Diencephalon (tissue), 2 donors: ENCODE data around the genes OR52E4, OR56B4, OR52B2, RRP8, MRPL17, ZNF215 and NLRP14.

- RAMPAGE, long total RNA, result no peak
Observed at GRCh38 chr11:5880287-5880814, at the start of gene OR52E4. OR52E4 (plus strand) TSS chr11:5880629.

DNA sequence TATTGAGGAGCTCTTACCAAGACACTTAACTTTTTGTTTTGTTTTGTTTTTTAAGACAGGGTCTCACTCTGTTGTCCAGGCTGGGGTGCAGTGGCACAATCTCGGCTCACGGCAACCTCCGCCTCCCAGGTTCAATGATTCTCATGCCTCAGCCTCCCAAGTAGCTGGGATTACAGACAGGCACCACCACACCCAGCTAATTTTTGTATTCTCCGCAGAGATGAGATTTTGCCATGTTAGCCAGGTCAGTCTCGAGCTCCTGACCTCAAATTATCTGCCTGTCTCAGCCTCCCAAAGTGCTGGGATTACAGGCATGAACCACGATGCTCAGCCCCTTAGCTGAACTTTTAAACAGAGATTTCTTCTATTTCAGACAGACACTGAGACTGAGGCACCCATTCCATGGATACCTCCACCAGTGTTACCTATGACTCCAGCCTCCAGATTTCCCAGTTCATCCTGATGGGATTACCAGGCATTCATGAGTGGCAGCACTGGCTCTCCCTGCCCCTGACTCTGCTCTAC lies at the start of gene OR56B4:
OR56B4 (plus strand) TSS at position 308 of the 525 bp plus-strand sequence.
- RAMPAGE, long total RNA, result no peak

- RAMPAGE, long total RNA, result no peak
Observed at GRCh38 chr11:6170233-6170506, at the start of gene OR52B2. OR52B2 (minus strand) TSS chr11:6170326.

DNA sequence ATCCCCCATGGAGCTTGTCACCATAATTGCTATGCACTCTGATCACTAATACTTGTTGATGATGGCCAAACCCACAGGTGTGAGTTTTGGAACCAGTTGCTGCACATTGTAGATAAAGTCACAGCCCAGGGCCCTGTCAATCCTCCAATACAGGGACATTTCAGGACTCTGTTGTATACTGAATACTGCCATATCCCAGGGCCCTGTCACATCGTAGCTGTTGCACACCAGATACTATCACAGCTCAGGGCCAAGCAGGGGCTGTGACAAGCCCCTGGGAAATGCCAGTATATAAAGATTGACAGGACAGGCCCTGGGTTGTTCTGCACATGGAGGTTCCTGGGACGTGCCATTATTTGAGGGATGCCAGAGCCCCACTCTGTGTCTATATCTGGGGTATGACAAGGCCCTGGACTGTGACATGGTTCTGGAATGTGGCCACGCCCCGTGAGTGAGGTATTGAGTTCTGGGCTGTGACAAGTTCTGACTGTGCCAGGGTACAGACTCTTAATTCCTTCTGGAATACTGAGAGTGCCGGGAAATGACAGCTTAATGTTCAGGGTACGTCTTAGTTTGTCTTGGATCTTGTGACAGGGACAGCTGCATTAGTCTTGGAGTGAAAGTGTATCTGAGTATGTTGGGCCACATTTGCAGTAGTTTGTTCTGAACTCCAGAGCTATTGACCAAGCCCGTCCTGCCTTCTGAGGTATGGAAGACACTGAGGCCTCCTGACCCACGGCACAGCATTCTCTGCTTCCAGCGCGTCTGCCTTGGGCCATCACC lies 27.8 kb upstream of the SMPD1 start:
- RAMPAGE, long total RNA, result no peak

GRCh38 chr11:6394633-6395146 lies 4.4 kb downstream of the SMPD1 start:
- RAMPAGE, long total RNA, result no peak

- RAMPAGE, long total RNA, result no peak
Observed at GRCh38 chr11:6402458-6403176, 12.3 kb downstream of the SMPD1 start.

- RAMPAGE, long total RNA, result no peak
Observed at GRCh38 chr11:6495622-6496344, 1.3 kb upstream of the DNHD1 start.

DNA sequence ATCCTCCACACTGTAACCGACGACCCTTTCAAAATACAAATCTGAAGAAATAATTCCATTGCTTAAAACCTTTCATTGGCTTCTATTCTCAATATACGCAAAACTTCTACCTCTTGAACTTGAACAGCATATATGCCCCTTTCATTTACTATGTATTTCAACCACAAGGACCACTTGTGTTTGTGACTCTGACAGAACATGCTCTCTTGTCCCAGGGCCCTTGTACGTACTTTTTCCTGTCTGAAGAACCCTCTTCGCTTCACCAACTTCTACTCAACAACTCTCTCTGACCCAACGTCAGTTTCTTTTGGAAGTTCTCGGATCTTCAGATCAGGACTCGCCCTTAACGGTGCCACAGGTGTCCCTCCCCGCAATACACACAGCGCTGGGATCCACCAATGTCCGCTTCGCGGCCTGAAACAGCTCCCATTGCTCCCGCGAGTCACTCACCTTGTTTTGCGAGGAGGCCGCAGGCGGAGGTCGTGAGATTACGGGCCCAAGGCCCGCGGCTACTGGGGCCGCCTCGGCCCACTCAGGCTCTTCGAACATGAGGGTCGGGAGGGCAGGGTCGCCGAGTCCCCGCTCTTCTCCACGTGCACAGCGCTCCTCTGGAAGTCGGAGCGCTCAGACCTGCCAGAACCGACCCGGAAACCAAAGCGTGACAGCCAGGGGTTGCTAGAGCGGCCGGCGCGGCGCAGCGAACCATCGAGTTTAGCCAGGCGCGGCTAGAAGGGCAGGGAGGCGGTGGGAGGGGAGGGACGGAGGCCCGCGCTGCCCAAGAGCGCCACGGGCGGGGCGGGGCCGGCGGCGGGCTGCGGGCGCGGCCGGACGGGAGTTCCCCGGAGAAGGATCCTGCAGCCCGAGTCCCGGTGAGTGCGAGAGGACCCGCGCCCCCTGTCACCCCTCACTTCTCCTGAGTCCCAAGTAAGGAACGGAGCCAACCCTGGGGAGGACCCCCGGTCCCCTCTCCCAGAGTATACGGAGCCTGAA lies at the start of gene RRP8:
RRP8 (minus strand) TSS at position 663 of the 990 bp plus-strand sequence.
- RAMPAGE, long total RNA, result start-site peak on the plus strand centred at position 818 of the sequence, 59 bp wide, 519 and 389 reads in 2 replicates

DNA sequence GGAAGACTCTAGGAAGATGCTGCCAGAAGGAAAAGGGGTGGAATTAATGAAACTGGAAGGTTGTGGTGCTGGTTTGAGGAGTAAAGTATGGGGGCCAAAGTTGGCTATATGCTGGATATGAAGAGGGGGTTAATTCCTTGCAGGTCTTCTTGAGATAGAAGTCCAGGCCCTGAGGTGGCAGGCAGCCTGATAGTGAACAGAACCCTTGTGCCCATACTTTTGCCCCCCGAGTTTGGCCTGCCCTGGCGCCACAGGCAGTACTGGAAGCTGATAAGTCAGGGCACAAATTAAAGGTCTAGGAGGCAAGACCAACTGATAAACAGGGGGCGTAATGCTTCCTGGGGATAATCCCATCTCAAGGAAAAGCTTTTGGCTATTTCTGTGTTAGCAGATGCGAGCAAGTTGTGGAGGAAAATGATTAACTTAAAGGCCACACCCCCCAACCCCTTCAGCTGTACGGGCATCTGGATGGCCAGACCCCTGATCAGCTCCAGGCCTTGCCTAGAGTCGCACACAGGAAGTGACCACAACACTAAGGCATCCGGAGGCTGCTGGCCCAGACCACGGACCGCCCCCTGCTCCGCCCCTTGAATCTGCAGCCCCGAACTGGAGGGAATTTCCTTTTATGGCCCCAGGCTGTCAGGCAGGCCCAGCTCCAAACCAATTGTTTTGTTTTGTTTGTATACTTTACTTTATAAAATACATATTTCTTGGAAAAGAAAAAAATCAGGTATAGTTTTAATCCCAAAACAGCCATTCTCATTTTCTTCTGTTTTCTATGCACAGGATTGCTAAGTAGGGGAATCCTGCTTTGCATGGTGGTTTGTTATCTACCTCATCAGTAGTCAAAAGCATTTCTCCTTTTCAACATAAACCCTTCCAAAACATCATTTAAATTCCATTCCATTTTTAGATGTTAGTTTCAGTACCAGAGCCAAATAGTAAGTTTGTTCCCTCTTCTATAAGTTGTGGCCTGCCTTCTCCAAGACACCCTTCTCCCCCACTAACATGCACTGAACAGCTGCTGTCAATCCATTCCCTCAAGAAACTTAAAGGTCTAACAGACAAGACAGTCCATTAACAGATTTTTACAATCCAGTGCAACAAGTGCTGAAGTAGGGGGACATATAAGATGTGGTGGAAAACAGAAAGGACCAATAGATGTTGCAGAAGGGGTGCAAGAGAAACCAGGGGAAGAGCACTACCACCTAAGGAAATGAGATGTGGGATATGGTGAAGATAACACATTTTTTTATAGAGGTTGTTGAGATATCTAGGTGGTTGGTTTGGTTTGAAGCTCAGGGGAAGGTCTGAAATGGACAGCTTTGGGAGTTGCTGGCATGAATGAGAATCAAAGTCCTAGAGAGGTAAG lies 3.5 kb downstream of the ILK start:
- RAMPAGE, long total RNA, result no peak

GRCh38 chr11:6646123-6646565 lies 9.5 kb downstream of the DCHS1 start:
- RAMPAGE, long total RNA, result no peak

GRCh38 chr11:6682561-6683818 lies at the start of gene MRPL17:
MRPL17 (minus strand) TSS chr11:6683340.
- RAMPAGE, long total RNA, result start-site peak on the minus strand at chr11:6683276-6683384, 932 and 402 reads in 2 replicates

- RAMPAGE, long total RNA, result no peak
Observed at GRCh38 chr11:6743367-6743952, 28.3 kb downstream of the OR2AG2 start.

DNA sequence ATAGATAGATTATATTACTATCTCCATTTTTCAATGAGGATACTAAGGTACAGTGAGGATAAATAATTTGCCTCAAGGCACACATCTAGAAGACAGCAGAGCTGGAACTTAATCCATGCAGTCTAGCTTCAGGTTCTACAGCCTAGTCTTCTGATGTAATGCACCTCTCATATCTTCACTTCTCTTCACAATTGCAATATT lies 16.9 kb upstream of the OR6A2 start:
- RAMPAGE, long total RNA, result no peak

DNA sequence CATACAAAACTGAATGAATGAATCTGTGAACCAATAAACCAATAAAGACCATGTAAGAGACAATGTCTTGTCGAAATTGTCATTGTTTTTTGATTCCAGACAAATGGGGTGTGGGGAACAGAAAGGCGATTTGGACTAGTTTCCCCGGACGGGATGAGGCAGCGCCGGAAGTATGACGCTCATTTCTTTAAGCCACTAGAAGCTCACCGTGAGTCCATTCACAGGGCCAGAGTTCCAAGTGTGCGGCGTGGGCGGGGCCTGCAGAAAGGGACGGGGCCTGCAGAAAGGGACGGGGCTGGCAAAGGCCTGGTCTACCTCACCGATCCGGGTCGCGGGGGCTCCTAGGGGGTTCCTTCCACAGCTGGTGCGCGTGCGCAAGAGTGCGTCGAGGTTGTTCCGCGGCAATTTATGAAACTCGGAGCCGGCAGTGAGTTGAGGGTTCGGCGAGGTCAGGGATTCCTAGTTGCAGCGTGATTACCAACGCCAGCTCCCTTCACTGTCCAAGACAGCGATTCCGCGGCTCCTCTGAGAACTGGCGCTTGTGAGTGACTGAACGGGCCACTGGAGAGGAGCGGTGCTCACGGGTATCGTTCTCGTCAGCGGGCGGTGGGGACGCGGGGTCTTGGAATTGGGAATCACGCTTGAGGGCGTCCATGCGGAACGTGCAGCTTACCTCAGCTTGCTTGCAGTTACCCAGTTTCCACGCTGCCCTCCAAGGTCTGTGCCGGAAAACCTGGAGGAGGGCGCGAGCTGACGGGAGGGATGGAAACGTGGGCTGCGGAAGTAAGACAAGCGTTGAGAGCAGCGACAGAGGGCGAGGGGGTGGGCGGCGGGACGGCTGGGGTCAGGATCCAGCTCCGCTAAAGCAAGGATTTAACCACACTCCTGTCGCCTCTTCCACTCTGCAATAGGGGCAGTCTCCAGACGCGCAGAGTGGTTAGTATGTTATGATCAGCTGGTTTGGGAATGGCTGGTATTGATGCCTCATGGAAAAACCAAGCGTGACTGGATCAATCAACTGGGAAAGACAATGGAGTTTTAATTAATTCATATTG lies at the start of gene ZNF215:
ZNF215 (plus strand) TSS at position 282 of the 1,055 bp plus-strand sequence.
- RAMPAGE, long total RNA, result no peak

GRCh38 chr11:7020167-7021020 lies at the start of gene NLRP14:
NLRP14 (plus strand) TSS chr11:7020479.
- RAMPAGE, long total RNA, result start-site peak on the minus strand at chr11:7020308-7020341, 77 and 119 reads in 2 replicates

- RAMPAGE, long total RNA, result no peak
Observed at GRCh38 chr11:7592598-7593281, 78.9 kb downstream of the PPFIBP2 start.

DNA sequence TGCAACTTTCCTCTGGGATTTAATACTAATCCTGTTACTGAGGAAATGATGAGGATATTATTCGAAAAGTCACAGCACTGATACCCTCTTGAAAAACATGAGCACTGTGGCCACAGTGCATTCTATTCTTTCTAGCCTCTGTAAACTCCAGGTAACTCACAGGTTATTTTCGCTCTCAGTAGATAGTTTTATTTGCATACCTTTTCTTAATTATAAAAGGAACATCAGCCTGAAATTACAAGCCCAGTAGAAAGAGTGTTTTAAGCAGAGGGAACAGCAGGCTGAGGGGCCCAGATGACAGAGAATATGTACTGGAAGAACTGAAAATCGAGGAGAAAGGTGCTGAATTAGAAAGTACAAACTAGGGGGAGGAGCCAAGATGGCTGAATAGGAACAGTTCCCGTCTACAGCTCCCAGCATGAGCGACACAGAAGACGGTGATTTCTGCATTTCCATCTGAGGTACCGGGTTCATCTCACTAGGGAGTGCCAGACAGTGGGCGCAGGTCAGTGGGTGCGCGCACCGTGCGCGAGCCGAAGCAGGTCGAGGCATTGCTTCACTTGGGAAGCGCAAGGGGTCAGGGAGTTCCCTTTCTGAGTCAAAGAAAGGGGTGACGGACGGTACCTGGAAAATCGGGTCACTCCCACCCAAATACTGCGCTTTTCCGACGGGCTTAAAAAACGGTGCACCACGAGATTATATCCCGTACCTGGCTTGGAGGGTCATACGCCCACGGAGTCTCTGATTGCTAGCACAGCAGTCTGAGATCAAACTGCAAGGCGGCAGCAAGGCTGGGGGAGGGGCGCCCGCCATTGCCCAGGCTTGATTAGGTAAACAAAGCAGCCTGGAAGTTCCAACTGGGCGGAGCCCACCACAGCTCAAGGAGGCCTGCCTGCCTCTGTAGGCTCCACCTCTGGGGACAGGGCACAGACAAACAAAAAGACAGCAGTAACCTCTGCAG lies 30.3 kb upstream of the OR5P3 start:
- RAMPAGE, long total RNA, result no peak

- RAMPAGE, long total RNA, result no peak
Observed at GRCh38 chr11:7893607-7894302, 37.3 kb downstream of the OR10A6 start.

GRCh38 chr11:8019697-8020599 lies 32.8 kb downstream of the EIF3F start:
- RAMPAGE, long total RNA, result no peak

DNA sequence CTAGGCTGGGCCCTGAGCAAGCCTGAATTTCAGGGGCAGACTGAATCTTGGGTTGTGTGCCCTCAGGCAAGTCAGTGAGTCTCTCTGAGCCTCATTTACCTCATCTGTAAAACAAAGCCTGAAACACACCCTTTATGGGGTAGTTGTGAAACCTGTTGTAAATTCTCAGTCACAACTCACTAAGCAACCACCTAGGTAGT lies 36.4 kb downstream of the LMO1 start:
- RAMPAGE, long total RNA, result no peak